HT-29 (cell line): ENCODE measurements around the gene THAP2.

DNA sequence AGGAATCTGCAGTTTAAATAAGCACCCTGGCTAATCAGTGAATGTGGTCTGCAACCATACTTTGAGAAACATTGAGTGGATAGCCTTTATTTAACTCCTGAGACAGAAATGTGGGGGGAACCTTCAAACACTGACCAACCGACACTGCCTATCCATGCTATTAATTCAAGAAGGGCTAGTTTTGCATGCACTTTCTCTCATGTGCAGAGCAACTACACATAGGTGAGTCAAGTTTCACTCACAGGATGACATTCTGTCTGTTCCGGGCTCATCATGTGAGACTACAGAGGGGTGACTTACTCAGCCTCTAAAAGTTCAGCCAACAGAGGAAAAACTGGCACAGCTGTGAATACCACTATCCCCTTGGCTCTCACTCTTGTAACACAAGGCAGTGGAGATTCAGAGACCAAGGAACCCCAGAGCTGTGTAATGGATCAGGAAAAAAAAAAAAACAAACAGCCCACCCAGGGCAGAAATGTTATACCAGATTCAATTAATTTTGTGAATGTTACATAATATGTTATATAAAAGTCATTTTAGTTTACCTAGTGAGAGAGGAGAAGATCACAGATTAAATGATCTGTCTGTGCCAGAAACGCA lies 13.3 kb downstream of the BEST3 start:
- RAMPAGE, long total RNA, result no peak

- RAMPAGE, long total RNA, result no peak
Observed at GRCh38 chr12:69853080-69853527, 28.1 kb downstream of the MYRFL start.

- RAMPAGE, long total RNA, result no peak
Observed at GRCh38 chr12:69966821-69967393, 141.9 kb downstream of the MYRFL start.

DNA sequence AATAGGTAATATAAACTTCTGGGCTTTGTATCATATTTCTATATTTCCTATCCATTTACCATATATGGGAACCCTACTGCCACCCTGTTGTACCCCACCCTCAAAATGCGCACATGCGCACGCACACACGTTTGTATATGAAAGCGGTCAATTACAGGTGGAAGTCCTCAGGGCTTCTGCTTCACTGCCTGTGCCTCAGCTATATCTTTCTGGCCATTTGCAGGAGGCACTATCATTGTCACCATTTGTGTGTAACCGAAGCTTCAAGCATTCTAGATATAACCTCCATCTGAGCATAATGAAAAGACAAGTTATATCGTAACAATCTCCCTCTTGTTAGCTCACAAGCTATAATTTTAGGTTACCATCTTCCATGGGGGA lies 31.3 kb upstream of the KCNMB4 start:
- RAMPAGE, long total RNA, result no peak

GRCh38 chr12:70367052-70367351 lies 912 bp downstream of the KCNMB4 start:
- RAMPAGE, long total RNA, result no peak

- RAMPAGE, long total RNA, result no peak
Observed at GRCh38 chr12:70550020-70550597, 87.1 kb downstream of the PTPRB start.

GRCh38 chr12:70612391-70612908 lies 24.8 kb downstream of the PTPRB start:
- RAMPAGE, long total RNA, result no peak

DNA sequence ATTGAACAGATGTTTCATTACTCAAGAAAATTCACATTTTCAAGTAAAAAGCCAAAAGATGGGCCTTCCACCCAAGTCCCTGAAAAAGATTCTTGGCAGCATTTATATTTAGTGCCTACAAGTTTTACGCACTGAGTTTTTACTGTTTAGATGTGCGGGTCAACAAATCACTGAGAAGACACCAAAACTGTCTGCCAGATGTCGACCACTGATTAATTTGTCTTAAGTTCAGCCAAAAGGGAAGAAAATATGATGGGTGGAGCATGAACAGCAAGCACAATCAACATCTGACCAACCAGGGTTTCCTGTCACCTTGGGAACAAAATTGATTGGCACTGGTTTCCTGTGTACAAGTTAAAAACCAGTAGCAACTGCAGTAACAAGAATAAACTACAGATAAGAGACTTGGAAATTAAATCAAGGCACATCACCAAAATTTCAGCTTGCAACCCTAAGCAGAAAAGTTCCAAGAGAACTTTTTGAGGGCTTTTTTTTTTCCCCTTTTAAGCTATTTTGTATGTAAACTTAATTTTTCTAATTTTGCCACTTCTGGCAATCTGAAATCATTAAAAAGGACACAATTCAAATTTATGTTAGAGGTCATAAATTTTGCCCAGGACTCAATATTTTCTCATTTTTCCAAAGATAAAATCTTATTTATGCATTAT lies 85.8 kb upstream of the PTPRB start:
- RAMPAGE, long total RNA, result no peak

DNA sequence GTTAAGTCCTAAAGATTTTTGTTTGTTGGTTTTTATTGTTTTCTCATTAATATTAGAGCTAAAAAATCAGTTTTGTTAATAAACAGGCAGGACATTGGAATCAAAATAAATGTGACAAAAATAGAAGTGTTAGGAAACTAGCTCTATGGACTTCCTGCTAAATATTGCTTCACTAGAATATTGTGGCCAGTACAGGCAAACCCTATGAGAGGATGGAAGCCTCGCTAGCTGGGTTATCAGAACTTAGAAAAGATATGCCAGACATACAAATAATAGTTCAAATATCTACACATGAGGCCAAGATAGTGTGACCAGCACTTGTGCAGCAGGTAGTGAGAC lies 16.6 kb downstream of the TSPAN8 start:
- RAMPAGE, long total RNA, result no peak

DNA sequence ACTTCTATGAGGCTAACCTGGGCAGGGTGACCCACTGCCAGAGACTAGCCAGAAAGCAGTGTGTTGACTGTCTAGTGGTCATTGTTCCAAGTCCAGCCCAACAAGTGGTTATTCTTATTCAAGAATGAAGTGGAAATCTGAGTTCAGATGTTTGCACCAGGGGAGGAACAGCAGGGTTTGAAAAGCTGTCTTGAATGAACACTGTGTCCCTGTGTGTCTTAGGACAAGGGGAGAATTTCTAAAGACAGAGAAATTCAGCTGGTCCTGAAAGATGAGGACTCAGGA lies 16.3 kb downstream of the TSPAN8 start:
- RAMPAGE, long total RNA, result no peak

- RAMPAGE, long total RNA, result no peak
Observed at GRCh38 chr12:71440122-71440791, 659 bp downstream of the LGR5 start.

GRCh38 chr12:71456259-71456867 lies 16.8 kb downstream of the LGR5 start:
- RAMPAGE, long total RNA, result no peak

DNA sequence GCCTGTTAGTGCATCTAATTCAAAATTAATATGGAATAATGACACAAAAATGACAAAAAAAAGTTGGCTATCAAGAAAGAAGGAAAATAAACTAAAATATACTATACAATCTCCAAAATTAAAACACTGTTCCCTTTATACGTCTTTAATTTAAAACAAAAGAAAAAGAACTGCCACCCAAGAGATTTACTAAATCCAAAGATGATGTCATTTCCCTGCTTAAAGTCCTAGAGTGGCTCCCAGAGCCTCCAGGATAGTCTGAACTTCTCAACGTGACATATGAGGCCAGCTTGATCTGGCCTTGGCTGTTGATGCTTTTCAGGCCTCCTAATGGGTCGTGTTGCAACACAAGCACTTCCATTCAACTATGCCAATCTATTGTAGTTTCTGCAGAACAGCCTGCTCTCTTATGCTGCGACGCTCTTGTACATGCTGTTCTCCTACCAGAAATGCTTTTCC lies 35.6 kb downstream of the LGR5 start:
- RAMPAGE, long total RNA, result no peak

DNA sequence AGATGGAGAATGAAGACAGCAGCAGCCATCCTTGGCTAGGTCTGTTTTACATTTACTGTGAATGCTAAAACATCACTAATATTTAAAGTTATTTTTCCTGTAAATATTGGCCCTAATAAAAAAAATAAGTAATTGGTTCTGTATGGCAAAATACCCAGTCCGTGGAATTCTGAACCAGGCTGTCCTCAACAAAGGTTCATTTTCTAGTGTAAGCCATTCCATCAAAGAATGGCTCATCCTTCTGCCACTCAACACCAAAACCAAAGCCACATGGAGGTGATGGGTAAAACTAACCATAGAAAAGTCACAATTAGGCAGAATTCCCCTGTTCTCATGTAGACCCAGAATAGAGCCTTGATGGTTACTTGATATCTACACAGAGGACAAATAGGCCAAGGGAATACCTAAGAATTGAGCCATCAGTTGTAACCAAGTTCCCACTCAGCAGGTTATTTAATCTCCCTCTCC lies 90.9 kb downstream of the LGR5 start:
- RAMPAGE, long total RNA, result no peak

GRCh38 chr12:71603566-71604437 lies 59.8 kb downstream of the ZFC3H1 start:
- RAMPAGE, long total RNA, result no peak

DNA sequence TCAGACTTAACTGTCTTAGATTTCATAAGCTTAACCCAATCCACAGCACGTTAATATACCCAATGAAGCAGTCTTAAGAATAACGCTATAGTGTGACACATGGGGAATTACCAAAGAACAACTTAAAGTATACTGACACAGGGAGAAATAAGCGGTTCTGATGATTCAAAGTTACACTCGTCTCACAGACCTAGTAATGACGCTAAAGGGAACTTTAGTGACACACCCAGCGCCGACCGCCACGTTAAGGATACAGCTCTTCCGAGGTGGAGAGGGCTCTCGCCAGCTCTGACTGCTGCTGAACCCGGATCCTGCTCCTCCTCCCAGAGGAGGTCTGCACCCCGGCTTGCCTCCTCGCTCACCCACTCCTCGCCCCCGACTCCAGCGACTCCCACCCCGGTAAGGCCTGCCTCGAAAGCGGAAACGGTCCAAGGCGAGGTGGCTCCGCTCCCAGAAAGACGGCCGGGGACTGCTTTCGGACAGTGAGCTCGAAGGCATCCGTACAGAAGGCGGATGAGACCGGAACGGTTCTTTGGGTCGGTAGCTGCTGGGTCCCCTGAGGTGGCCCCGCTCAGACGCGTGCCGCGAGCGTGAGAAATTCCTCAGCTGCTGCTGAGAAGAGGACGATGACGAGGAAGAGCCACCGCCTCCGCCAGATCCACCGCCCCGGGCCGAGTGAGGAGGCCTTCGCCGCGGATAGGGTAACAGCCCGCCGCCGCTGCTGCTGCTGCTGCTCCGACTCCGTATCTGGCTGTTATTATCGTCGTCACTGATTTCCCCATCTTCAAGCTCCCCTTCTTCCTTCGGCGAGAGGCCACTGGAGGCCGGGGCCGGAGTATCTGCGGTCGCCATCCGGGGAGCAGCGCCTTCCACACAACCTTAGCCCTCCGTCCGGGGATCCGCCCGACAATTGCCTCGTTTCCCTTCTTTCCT lies 623 bp downstream of the ZFC3H1 start:
- RAMPAGE, long total RNA, result no peak

- RAMPAGE, long total RNA, result no peak
Observed at GRCh38 chr12:71663917-71664764, at the start of gene THAP2. Gene THAP2, plus strand, starts transcription at chr12:71664301.

DNA sequence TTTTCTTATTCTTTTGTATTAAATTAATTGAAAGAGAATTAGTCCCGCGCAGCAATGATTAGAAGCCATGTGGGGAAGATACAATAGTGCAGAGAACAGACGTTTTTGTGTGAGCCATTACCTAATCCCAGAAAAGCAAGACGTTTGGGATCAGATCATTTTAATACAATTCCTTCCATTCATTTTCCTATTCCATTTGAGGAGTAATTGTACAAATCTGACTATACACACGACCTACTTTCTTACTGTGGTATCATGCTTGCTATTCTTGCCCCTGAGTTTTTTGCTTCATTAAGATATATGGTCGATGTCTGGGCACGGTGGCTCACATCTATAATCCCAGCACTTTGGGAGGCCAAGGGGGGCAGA lies 13.4 kb downstream of the TMEM19 start:
- RAMPAGE, long total RNA, result no peak

DNA sequence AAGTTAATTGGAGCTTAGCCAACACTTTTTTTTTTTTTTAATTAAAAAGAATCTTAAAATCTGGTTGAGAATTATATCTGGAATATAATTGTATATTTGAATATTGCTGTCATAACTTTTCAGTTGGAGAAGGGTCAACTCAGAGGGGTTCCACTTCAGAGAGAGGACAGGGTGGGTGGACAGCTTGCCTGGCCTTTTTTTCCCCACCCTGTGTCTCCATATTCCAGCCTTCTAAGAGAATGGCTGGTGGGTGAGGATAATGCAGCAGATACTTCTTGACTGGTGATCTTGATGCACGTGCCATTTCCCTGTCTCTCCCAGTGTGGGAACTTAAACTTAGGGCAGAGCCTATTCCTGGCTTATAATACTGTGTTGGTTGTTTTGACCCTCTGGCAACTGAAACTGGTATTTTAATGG lies 15.3 kb downstream of the RAB21 start:
- RAMPAGE, long total RNA, result no peak

DNA sequence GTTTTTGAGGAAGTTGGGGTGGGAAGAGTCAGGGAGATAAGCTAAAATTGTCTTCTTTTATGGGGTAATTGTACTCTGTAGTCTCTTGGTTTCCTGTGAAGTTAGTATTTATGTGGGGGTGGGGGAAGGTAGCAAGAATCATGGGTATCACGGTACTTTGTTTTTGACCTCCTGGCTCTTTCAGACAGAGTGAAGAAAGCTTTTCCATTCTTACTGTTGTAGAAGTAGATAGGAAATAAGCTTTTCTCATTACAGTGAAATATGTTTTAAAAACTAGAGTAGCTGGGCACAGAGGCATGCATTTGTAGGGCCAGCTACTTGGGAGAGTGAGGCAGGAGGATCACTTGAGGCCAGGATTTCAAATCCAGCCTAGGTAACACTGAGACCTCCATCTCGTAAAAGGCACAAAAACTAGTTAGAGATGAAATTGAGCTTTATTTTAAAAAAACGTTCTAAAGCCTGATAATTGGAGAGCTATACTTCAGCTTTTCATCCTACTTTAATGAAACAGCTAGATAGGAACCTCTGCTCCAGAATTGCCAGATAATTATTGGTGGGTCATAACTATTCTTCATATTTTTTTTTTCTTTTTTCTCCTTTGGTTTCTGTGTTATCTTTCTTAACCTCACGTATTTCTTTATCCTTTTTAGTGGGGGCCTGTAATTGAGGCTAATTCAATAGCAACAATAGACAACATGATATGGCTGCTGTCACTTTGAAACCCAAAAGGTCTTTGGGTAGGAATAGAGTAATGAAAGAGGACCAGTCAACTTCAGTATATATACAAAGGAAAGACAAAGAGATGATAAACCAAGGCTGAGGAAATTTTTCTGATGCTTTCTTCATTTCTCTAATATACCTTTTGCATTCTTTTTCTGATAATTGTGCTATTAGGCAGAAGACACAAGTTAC lies 33.3 kb downstream of the RAB21 start:
- RAMPAGE, long total RNA, result no peak